Bronchus fibroblast of lung (primary cell): ENCODE data around the genes RARB and TOP2B.

GRCh38 chr3:24810301-24810998 is 315.8 kb upstream of the THRB start:
- RAMPAGE, long total RNA: no peak

GRCh38 chr3:25427731-25429042 is at the start of gene RARB:
RARB (plus strand) TSS chr3:25428263.
- RAMPAGE, long total RNA: no peak

DNA sequence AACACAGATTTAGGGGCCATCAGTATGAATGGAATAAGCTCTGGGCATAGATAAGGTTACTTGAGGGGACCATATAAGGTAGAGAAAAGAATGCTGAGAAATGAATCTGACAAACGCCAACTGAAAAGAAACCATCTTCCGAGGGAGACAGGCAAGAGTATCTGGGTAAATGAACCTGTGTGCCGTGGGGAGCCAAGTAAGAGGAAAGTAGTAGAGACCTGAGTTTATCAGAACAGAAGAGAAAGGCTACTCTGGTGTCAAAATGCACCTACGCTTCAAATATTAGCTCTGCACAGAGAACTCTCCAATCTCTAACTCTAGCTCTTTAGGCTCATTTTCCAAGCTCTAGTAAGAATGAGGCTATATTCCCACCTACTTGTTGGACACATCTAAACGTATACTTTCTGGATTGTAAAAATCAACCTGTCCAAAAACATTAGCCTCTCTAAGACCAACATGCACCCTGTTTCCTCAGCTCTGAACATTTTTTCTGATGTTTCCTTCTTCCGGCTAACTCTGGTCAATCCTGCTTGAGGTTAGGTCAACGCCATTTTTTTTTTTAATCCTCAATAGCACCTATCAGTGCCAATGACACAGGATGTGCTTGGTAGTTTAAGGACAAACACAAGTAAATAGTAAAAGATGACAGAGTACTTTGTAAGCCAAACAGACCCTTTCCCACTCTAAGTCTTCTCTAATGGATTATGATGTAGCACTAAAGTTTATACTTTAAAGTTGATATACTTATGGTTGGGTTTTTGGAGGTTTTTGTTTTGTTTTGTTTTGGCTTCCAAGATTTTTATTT is 53.4 kb downstream of the TOP2B start:
- RAMPAGE, long total RNA: no peak

- RAMPAGE, long total RNA: no peak
Observed at GRCh38 chr3:25662822-25663365, 1.8 kb downstream of the TOP2B start.

- RAMPAGE, long total RNA: no peak
Observed at GRCh38 chr3:25663772-25664484, 779 bp downstream of the TOP2B start.

GRCh38 chr3:25664485-25665001 is at the start of gene TOP2B:
TOP2B (minus strand) TSS chr3:25664907.
- RAMPAGE, long total RNA: no peak

GRCh38 chr3:27314982-27315455 is 54.2 kb downstream of the NEK10 start:
- RAMPAGE, long total RNA: no peak

- RAMPAGE, long total RNA: no peak
Observed at GRCh38 chr3:27533591-27534302, 49.6 kb upstream of the SLC4A7 start.

GRCh38 chr3:27585334-27585813 is 101.2 kb upstream of the SLC4A7 start:
- RAMPAGE, long total RNA: no peak

- RAMPAGE, long total RNA: no peak
Observed at GRCh38 chr3:27881353-27881946, 159.3 kb upstream of the EOMES start.

GRCh38 chr3:27908954-27909292 is 186.8 kb upstream of the EOMES start:
- RAMPAGE, long total RNA: no peak

DNA sequence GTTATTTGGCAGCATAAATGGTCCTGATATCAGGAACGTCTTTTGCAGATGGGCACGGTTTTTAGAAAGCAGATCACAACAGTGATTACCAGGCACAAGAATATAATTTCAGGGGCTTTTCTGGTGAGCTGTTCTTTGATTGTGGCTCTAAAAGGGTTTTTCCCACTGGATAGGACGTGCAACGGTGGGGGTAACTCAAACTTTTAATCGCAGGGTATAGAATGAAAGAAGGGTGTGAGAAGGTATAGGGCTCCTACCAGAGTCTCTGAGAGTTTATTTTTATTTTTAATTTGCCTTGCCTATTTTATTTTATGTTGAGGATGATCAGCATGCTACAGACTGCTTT is 1.1 kb downstream of the RBMS3 start:
- RAMPAGE, long total RNA: no peak

DNA sequence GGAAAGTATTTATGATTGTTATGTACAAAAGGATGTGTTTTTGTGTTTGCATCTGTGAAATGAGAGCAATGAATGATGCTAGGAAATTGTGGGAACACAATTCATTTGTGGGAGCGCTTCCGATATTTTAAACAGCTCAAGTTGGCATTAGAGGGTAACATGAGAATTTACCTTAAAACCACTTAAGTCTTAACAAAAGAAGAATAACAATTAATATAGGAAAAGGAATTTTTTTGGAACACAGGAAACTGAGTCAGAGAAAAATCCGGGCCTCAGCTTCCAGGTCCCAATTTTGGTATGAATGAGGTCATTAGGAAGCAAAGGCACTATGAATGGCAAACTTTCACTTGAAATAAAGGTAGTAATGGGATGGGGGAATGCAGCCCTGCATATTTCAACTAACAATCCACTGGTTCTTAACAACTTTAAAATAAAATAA is 263.0 kb upstream of the TGFBR2 start:
- RAMPAGE, long total RNA: no peak

DNA sequence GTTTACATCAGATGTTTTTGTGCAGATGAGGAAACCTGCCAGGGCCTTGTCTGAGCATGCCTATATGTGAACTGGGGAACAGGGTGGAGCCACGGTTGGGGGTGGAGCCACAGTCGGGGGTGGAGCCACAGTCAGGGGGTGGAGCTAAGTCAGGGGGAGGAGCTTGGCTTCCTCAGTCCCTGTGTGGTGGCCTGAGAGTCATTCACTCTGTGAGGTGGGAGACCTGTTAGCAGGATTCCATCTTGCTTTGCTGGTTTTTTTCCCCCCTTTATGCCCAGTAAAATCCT is 57.8 kb upstream of the TGFBR2 start:
- RAMPAGE, long total RNA: no peak

DNA sequence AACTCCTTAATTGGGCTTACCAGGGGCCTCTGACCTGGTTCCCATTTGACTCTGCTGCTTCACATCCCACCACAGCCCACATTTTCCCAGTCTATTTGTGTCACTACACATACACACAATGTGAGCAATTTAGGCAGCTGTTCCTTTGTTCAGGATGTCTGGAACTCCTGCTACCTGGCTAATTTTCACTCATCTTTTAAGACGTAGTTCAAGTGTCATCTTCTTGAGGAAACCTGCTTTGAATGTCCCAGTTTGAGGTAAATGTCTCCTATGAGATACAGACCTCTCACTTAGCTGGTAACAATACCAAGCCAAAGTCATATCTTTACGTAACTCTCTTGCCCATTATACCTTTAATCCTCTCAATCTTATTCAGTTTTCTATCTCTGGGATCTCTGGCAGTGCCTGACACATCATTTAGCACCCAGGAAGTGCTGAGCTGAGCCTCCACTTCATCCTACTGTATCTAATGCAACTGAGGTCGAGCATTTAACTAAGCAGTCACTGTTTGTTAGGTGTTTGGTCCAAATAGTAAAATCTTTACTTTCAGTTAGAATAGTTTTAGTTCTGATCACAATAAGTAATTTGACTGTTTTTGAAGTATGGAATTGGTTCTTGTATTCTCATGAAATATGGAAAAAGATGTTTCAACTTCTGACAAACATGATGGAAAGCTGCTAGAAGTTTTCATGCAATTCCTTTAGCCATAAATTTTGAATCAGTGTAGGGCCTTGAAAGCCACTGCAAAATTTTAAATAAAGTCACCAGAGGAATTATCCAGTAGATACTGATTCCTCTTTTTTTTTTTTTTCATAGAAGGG is 4.6 kb downstream of the TGFBR2 start:
- RAMPAGE, long total RNA: no peak

GRCh38 chr3:30614829-30615247 is 8.4 kb downstream of the TGFBR2 start:
- RAMPAGE, long total RNA: no peak

- RAMPAGE, long total RNA: no peak
Observed at GRCh38 chr3:30646198-30646595, 39.8 kb downstream of the TGFBR2 start.

DNA sequence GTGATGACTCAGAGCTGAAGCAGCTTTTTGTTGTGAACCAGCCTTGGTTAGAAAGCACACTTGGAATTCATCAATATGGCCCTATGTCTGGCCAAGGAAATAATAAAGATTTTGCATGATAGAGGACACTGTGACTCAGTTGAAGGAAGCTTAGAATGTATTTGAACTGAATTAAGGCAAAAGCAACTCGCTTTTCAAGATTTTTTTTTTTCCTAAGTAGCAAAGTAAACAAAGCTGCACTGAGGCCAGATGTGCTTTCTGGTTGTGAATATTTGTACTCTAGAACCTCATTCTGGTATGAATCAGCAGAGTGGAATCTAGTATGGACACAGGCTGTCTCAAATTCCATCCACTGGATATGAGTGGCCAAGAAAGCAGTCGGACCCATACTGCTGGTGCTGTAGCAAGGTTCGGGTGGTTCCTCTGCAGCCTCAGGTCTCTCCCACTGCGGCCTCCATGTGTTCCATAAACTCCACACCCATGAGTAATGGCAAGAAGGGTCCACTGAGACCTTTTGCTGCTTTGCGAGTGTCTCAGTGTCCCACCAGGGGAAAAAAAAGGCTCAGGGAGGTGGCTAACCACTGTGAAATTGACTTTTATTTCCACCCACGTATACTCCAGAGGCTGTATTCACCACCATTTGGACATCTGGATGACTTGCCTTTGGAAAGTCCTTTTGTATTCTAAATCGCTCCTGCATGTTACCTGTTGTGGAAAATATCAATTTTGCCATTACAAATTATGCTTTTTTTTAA is 53.1 kb downstream of the TGFBR2 start:
- RAMPAGE, long total RNA: no peak

GRCh38 chr3:31189352-31189581 is 294.8 kb upstream of the GADL1 start:
- RAMPAGE, long total RNA: no peak

DNA sequence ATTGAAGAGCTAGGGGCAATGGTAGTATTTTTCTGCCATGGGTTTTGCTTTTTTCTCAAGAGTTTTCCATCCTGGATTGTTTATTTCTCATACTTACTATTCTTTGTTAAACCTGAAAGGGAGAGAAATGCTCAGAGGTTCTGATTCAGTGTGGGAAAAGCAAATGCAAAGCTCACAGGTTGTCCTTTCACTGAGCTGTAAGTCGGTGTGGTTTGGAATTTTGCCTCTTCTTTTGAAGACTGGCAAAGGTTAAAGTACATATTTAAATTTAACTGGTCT is 247.0 kb upstream of the STT3B start:
- RAMPAGE, long total RNA: no peak